Pulmonary lymph node (tissue), 1 donor: ENCODE measurements around the gene RNF2.

GRCh38 chr1:182888436-182889386, 49.6 kb downstream of the DHX9 start:
- PRO-cap = no peak

DNA sequence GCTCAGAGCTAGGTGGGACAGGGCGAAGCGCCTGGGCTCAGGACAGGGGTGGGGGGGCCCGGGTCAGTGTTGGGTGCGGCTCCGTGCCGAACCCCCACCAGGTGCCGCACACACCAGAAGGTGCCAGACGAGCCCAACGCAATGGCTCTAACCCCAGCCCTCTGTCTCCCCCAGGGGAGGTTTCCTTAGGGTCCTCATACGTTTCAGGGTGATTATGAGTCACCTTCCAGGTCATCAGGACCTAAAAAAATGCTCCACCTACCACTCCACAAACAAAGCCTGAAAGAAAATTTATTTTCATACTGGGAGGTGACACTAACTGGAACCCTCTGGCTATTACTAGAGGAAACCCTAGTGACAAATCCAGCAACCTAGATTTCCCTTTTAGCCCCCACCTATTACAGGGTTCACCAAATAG, 414 bp upstream of the SHCBP1L start:
- PRO-cap = no peak

- PRO-cap = no peak
Observed at GRCh38 chr1:183057248-183057580, 34.0 kb downstream of the LAMC1 start.

- PRO-cap = no peak
Observed at GRCh38 chr1:183108655-183109136, 77.4 kb upstream of the LAMC2 start.

DNA sequence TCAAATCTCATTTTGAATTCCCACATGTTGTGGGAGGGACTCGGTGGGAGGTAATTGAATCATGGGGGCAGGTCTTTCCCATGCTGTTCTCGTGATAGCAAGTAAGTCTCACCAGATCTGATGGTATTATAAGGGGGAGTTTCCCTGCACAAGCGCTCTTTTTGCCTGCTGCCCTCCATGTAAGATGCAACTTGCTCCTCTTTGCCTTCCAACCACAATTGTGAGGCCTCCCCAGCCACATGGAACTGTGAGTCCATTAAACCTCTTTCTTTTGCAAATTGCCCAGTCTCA, 106.4 kb downstream of the NMNAT2 start:
- PRO-cap = no peak

- PRO-cap = no peak
Observed at GRCh38 chr1:183806159-183806730, 1.3 kb downstream of the RGL1 start.

DNA sequence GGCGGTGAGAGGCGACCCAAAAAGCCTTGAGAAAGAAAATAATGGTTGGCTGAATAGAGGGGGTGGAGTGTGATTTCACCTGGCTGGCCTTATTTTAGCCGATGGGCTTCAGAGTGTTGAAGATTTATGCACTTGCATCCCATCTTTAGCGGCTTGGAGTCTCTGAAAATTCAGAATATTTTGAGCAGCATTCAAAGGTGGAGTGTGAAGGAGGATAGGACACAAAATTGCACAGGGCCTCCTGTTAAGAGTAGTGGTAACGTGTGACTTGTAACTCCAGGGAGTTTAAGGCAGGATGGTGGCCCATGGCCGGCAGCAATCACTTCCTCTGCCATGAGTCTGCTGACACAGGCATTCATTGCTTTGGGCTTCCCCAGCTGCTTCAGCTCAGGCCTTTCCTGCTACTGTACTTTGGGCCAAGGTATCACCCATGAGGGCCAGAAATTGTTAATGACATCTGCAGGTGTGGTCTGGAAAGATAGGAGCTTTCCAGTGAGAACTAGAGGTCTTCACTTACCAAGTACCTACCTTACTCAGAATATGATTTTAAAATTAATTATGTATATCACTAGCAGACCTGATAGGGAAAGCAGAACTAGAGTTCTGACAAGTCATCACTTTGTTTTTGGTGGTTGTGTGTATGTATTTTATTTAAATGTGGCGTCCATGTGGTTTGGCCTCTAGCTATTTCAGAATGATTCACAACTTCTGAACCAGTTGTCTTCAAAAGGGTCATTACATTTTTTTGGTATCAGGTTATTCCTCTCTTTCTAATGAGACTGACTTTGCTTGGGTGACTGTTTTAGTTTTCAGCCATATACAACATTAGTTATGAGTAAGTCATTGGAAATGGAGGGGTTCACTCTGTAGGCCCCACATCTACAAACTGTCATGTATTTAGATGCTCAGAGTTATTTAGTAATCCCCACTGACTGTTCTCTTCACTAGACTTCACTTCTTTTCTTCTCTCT, 2.6 kb downstream of the RGL1 start:
- PRO-cap = no peak

- PRO-cap = no peak
Observed at GRCh38 chr1:183830747-183831741, 26.1 kb downstream of the RGL1 start.

DNA sequence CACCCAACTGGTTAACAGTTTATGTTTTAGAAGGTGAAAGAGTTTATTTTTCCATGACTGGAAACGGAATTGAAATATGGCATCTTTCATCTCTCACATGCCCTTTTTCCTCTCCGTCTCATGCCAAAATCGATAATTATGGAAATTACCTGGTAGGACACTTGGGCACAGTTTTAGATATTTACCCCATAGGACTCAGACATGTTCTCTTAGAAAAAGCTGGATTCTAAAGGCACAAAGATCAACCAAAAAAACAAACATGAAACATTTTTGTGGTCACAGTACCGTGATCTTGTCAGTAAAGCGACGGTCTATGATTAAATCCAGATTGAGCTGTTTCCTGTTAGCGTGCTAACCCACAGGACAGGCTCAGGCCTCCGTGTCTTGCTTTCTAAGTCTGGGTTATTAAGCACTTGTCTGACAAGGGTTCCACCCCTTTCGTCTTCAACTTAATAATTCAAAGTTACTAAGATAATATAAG, 37.5 kb downstream of the RGL1 start:
- PRO-cap = no peak

DNA sequence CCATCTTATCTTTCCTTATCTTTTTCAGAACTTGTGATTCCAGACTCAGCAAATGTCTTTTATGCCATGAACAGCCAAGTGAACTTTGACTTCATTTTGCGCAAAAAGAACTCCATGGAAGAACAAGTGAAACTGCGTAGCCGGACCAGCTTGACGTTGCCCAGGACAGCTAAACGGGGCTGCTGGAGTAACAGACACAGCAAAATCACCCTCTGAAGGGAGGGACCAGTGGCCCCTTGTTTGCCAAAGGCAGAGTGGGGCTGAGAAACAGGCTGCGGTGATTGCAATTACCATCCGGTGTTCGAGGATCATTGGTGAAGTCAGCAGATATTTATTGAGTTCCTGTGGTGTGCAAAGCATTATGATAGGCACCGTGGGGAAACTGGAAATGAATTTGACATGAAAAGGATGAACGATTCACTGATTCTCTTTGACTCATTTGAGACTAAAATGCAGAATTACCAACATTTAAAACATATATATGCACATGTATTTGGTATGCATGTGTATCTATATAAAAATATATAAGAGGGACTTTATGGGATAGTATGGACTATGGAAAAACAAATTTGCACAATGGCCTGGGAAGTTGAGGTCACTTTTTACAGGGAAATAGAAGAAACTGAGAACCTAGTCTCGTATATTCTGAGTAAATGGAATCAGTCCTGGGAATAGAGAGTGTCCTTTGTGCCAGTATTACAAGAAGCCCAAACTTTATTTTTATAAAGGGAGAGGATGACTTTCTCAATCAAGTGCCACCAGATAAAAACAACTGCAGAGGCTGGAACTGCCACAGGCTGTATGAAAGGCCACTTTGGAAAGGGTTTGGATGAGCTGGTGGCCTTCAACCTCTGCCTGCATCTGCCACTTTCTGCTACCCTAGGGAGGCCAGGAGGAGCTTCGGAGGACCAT, 111.2 kb downstream of the COLGALT2 start:
- PRO-cap = no peak

DNA sequence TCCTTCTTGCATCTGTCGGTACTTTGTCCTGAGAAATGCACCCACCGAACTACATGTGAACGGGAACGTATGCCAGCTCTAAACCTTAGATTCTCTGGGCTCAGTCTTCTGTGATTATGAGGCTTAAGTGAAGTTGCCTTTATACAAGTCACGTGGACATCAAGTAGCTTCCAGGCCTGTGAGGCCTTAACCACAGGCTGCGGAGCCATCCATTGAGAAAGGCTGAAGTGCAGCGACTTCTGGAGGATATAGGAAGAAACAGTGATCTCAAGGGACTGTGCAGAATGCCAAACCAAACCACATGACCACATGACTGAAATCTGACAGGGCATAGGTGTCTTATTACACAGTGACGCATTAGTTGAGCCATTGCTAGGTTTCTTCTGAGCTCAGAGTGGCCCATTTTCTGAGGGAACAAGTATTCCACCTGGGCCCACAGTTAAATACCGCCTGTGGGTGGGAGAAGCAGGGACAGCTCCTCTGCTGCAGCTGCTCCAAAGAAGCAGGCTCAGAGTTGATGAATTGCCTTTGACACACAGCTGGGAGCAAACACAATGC, 94.6 kb downstream of the COLGALT2 start:
- PRO-cap = no peak

DNA sequence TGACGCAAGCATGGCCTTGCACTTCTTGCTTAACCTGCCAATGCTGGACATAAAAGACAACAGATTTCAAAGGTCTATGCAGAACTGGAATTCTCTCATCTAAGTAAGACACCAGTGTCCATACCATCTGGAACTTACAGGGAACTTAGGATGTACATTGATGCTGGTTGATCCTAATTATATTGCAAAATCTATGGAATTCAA, 2.6 kb downstream of the COLGALT2 start:
- PRO-cap = no peak

DNA sequence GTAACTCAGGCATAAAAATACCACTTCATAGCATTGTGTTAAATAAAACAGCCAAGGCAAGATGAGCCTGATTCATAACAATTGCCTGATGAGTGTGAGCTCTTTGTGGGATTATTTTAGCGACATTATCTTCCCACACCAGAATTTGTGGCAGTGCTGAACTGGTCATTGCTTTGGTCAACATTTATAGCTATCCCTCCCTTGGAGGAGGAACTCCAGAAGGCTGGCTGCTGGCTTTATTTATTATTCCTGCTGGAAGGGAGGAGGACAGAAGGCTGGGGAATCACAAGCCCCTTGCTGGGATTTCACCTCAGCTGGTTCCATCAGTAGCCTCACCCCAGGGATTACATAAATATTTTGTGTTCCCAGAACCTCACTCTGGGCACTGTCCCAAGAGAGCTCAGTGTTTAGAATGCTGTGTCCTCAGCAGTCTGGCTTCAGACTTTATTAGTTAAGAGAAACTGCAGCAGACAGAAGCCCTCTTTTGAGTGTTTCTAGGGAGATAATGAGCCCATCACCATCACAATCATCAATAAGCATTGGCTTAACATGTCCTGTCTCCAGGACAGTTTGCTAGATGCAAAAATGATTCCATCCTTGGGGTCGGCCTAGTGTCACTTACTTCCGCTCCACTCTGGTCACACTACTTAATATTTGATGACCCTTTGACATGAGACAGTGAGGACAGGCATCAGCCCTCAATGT, 102.8 kb upstream of the C1orf21 start:
- PRO-cap = no peak

DNA sequence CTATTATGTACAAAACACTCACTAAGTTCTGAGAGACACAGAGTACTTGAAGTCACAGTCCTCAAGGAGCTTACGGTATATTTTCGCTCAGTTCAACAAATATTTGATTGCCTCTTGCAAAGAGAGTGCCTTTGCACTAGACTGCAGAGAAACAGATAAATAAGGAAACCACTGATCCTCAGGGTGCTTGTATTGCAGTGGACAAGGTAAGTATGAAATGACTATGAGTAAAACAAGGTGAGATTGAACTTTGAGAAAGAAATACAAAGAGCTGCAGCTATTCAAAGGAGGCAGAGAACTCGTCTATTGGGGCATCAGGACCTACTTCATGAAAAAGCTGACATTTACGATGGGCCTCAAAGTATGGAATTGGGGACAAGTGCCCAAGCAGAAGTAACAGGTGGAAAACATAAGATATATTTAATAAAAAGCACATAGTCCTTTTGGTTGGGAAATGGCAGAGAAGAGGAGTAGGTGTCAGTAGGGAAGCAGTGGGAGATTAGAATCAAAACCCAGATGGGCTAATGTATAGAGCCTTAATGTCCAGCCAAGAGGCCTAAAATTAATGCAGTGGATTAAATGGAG, 123.4 kb downstream of the C1orf21 start:
- PRO-cap = no peak

DNA sequence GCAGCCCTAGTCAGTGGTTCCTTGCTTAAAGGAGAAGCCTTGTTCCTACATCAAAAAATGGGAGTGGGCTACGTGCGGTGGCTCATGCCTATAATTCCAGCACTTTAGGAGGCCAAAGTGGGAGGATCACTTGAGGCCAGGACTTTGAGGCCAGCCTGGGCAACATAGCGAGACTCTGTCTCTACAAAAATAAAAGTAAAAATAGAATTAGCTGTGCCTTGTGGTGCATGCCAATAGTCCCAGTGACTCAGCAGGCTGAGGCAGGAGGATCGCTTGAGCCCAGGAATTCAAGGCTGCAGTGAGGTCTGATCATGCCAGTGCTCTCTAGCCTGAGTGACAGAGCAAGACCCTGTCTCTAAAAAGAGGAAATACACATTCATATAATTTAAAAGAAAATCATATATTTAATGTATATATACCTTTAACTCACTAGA, 127.1 kb downstream of the C1orf21 start:
- PRO-cap = no peak

DNA sequence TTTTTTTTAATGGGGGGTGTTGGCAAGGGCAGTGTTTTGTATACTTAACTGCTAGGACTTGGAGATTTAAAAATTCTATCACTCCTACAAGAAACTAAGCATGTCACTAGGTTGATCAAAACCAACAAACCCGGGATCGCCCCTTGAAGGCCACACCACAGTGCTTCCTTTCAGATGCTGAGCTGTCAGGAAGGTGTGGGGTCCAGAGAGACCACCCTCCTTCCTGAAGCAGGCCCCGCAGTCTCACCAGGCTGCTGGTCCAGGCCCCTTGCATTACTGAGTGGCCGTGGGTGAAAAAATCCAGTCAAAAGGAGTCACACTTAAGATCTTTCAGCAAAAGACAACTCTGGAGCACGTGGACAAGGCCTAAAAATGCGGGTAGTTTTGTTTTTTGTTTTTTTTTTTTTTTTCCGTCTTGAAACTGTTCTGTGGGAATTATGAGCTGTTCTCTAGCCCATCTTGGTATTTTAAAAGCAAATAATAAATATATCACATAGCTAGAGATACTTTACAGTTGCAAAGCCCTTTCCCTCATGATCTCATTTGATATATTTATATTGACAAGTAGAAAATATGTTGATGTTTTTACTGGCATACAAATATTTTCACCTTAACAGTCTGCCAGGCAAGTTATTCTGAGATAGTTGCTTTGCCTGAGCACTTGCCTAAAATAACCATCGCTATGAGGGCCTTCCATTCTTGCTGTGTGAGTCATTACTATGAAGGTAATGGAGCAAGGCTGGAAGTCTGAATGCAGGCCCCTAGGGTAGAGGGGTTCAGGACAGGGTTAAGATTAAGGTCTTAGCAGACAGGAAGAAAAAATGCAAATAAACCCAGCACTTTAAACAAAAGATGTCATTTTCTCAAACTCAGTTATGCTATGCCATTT, 73.2 kb upstream of the EDEM3 start:
- PRO-cap = no peak

- PRO-cap = no peak
Observed at GRCh38 chr1:184838615-184839177, 84.0 kb upstream of the EDEM3 start.

DNA sequence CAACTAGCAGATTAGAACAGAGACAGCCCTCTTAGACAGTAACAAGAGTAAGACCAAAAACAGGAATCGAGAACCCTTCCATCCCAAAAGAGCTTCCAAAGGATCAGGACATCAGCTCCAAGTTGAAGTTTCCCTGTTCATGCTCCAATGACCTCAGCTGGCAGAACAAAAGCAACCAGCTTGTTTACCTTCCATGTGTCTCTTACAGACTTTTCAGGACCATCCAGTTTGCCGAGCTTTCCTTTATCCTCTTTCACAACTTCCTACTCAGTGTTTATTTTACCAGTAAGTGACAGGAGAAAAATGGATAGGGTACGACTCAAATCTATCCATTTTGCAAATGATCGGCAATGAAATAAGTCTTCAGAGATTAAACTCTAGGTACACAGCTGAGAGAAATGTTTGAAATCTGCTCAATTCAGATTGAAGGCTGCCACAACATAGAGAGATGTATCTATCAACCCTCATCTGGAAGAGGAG, 44.4 kb downstream of the NIBAN1 start:
- PRO-cap = no peak

DNA sequence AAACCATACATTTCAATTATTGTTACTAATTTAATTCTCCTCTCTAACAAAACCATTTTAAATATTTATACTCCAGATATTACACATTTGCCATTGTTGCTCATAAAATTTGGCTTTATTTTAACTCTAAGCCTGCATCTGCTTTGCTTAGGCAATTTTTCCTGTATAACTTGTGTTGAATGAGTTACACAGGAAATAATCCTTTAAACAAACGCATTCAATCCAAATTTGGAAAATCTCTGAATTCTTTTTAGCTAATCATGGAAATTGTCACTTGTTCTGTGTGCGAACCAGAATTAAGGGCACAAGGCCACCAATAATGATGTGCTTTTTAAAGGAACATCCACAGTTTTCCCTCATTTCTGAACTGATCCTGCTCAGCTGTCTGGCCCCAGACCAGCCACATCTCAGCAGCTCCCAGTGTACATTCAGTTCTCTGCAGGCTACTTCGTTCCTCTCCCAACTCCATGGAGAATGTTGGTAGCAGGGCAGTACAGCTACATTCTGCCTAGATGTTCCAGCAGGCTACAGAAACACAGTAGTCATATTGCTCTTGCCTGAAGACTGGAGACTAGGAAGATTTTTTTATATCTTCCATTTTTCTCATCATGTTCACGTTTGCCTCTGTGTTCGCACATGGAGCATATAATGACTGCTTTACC, 15.4 kb downstream of the NIBAN1 start:
- PRO-cap = no peak

DNA sequence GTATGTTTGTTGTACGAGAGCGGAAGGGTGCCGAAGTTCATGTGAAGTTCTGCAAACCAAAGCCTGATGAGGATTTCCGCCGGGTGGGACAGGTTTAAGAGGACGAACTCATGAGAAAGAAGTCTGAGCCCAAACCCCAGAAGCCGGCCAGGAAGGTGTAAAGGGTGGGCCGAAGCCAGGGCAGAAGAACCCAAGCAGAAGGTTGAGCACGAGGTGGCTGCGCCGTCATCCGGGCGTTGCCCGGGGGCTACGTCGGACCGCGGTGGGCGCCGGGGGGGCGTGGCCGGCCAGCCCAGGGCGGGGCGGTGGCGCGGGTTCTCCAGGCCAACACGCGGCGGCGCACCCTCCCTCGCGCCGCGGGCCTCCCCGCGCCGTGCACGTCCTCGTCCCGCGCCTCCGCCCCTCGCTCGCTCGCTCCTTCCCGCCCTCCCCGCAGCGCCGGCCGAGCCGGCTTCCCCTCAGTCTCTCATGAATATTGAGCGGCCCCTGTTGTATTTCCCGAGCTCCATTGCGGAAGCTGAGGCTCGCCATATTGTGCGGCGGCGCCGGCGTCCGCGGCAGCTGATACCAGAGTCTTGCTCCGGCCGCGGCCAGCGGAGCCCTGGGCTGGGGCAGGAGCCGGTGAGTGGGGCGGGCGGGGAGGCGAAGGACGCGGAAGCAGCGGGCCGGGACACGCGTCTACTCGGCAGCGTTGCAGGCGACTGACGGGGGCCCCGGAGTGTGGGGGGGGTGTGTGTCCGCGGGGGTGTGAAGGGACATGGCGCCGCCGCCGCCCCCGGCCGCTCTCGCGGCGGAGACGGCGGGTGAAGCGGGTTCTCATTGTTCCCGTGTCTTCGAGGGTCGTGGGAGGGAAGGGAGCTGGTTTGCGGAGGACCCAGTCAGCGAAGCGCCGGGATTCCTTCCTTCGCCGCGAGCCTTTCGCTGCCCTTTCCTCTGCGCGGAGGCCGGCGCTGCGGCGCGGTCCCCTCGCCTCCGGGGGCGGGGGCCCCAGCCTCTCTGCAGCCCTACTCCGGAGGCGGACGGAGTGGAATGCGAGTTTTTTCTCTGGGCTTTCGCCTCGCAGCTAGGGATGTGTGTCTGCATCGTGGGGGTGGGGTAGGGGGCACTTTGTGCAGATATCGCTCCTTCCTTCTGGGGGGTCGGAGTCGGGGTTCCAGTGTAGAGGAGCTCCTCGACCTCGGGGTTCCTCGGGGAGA, at the start of gene RNF2:
TSS of gene RNF2 (plus strand) at position 530 of the 1,196 bp plus-strand sequence.
- PRO-cap = bidirectional peak, plus-strand start at position 295 of the sequence, minus-strand start at position 159 of the sequence; bidirectional peak, plus-strand start at position 530 of the sequence, minus-strand start at position 468 of the sequence